AG09309 (cell line): Measurements from ENCODE around the gene ZNF853.

DNA sequence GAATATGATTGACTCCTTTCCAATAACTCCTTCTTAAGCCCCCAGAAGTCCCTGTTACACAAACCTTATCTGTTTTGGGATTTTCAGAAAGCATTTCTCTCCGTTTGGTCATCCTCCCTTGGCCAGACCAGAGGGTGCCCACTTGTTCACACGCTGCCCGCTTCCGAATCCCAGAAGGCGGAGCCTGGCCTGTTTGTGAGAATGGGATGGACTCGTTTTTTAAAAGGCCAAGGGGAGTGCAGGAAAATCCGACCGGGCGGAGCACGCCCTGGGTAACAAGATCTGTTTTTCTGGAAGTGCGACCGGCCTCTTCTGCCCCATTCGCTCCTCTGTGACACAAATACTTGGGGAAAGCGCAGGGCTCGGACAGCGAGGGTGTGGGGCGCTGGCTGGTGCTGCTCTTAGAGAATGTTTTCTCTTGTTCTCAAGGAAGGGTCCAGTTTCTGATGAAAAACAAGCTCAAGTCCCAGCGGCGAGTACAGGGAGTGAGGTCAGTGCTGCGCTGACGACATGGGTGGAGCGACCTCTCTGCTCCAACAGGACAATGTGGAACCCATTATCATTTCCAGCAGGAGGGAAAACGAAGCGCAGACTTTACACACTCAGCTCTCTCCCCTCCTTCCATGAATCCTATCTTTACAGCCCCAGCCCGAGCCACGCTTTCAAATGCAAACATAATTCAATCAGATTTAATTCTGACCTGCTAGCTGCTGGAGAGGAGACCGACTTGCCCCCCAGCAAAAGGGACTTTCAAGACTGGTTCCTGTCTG lies 1.3 kb downstream of the RADIL start:
- RRBS = no CpG with 5 or more reads among the region's 27 CpGs

DNA sequence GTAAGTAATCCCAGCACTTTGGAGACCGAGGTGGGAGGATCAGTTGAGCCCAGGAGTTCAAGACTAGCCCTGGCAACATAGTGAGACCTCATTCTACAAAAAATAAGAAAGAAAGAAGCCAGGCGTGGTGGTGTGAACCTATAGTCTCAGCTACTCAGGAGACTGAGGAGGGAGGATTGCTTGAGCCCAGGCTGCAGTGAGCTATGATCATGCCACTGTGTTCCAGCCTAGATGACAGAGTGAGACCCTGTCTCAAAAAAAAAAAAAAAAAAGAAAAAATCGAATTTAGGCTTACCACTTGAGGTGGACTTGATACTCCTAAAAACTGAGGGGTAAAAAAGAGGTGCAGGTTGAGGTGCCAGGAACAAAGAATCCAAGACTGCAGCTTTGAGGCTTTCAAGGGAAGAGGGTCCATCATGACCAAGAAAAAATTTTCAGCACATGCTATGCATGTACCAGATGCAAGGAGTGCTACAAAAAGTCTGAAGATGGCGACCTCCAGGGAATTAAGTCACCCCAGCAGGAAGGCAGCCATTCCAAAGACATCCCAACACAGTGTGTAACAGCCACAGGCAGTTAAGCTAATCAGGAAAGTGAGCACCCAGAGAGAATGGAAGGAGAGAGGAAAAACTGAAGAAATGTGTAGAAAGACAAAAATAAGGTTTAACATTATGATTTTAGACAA lies 41.0 kb upstream of the MMD2 start:
- RRBS = no CpG with 5 or more reads among the region's 4 CpGs

- RRBS = no CpG with 5 or more reads among the region's 13 CpGs
These were observed 3.7 kb upstream of the ACTB start for GRCh38 chr7:5533899-5534610.

- RRBS = no CpG with 5 or more reads among the region's 21 CpGs
These were observed 87.3 kb downstream of the FSCN1 start for GRCh38 chr7:5679741-5680521.

GRCh38 chr7:5822543-5823650 lies 41.4 kb upstream of the RNF216 start:
- RRBS = 3% methylated on average over 15 of the region's 51 CpGs

- RRBS = no CpG with 5 or more reads among the region's 6 CpGs
These were observed 2.4 kb downstream of the AIMP2 start for GRCh38 chr7:6011296-6011976.

GRCh38 chr7:6181709-6182134 lies 77.0 kb downstream of the USP42 start:
- RRBS = no CpG with 5 or more reads among the region's 5 CpGs

- RRBS = no CpG with 5 or more reads among the region's 5 CpGs
These were observed 44.1 kb downstream of the CYTH3 start for GRCh38 chr7:6228185-6228820.

- RRBS = no CpG with 5 or more reads among the region's 36 CpGs
These were observed 28.1 kb downstream of the RAC1 start for GRCh38 chr7:6402094-6403185.

- RRBS = no CpG with 5 or more reads among the region's 19 CpGs
These were observed 35.0 kb downstream of the DAGLB start for GRCh38 chr7:6412556-6413374.

- RRBS = no CpG with 5 or more reads among the region's 15 CpGs
These were observed 26.0 kb downstream of the DAGLB start for GRCh38 chr7:6421746-6422126.

DNA sequence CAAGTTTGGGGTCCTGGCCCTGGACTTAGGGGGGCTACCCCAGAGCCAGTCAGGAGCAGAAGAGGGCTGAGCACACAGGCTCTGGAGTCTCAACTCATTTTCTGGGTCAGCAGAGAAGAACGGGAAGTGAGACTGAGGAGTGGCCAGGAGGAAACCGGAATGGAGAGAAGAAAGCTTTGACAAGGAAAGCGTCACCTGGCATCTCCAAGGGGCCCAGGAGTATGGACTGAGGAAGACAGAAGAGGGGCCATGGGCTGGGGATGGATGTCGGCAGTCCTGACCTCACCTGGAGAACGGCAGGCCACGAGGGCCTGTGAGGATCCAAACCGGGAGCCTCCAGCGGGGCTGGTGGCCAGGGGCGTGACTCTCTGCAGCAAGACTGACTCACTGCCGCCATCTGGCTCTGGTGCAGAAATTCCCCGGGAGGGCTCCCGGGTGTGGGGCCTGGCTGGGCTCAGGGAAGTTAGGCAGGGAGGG lies 23.7 kb downstream of the DAGLB start:
- RRBS = 79% methylated on average over 5 of the region's 12 CpGs

GRCh38 chr7:6472117-6472631 lies 11.8 kb downstream of the KDELR2 start:
- RRBS = no CpG with 5 or more reads among the region's 6 CpGs

DNA sequence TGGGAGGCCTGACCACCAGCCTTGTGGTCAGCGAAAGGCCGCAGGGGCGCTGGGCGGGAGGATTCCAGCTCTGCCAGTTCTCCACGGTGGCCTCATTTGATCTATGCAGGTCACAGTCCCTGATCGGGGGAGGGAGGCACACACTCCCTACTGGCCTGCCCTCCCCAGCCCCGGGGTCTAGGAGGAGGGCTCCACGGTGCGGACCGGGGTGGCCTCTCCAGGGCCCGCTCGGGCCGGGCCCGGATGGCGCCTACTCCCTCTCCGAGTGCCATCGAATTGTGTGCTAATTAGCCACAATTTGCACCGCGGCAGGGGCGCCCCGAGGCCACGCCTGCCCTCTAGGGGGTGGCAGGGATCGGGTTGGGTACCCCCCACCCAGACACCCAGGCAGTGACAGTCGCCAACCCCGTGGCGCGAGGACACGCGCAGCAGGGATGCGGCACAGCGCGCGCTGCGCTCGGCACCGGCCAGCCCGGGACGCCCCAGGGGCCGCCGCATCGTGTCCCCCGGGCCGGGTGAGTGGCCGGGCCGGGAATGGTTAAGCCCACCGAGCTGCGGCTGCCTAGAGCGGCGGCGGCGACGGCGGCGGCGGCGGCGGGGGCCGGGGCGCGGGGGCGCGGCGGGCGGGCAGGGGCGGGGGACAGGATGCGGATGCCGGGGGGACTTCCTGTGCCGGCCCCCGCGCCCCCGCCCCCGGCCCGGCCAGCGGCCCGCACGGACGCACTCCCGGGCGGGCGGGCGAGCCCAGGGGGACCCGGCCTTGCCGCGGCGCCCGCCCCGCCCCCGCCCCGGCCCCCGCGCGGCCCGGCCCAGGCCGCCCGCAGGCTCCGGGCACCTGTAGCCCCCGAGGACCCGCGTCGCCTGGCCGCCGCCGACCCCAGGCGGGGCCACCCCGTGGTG lies at the start of gene ZNF853:
ZNF853 (plus strand) TSS at position 690 of the 900 bp plus-strand sequence.
- RRBS = 5% methylated on average over 20 of the region's 105 CpGs

- RRBS = 3% methylated on average over 25 of the region's 50 CpGs
These were observed 594 bp downstream of the ZNF853 start for GRCh38 chr7:6615821-6616587.

DNA sequence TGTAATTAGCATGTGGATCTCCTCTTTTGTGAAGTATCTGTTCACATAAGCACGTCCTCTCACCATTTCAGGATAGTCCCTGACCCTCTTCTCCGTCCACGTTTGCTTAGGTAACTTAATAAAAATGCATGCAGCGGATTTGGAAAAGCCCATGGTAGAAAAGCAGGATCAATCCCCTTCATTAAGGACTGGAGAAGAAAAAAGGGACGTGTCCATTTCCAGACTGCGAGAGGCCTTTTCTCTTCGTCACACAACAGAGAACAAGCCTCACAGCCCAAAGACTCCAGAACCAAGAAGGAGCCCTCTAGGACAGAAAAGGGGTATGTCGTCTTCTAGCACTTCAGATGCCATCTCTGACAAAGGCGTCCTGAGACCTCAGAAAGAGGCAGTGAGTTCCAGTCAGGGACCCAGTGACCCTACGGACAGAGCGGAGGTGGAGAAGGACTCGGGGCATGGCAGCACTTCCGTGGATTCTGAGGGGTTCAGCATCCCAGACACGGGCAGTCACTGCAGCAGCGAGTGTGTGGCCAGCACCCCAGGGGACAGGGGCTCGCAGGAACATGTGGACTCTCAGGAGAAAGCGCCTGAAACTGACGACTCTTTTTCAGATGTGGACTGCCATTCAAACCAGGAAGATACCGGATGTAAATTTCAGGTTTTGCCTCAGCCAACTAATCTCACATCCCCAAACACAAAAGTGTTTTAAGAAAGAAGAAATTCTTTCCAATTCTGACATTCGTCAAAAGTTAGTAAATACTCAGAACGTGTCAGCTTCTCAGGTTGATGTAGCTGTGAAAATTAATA lies 16.7 kb upstream of the RSPH10B2 start:
- RRBS = no CpG with 5 or more reads among the region's 21 CpGs

GRCh38 chr7:6953766-6954373 lies 127.8 kb upstream of the CCZ1B start:
- RRBS = no CpG with 5 or more reads among the region's 16 CpGs

GRCh38 chr7:7201982-7202393 lies 19.6 kb downstream of the C1GALT1 start:
- RRBS = no CpG with 5 or more reads among the region's 8 CpGs

DNA sequence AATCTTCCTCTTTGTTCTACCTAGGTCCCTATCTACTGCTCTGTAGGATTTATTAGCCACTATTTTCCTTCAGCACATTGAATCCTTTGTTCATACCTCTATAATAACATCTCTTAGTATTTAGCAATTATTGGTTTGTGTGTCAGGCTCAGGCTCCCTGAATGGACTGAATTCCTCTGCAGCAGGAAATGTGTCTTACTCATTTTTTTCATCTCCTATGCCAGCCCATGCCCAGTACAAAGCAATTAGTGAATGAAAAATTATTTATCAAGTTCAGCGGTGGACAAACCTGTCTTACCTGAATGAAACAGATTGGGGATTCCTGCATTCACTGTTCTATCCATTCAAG lies 53.7 kb downstream of the C1GALT1 start:
- RRBS = no CpG with 5 or more reads among the region's 1 CpG